ENCODE measurements around the genes CWF19L2, EXPH5, RDX and FDX1.

- PRO-cap, result no peak
These were observed 99.3 kb downstream of the AASDHPPT start for GRCh38 chr11:106176793-106177141.

- PRO-cap, result no peak
These were observed 2.0 kb downstream of the CWF19L2 start for GRCh38 chr11:107455573-107456024.

DNA sequence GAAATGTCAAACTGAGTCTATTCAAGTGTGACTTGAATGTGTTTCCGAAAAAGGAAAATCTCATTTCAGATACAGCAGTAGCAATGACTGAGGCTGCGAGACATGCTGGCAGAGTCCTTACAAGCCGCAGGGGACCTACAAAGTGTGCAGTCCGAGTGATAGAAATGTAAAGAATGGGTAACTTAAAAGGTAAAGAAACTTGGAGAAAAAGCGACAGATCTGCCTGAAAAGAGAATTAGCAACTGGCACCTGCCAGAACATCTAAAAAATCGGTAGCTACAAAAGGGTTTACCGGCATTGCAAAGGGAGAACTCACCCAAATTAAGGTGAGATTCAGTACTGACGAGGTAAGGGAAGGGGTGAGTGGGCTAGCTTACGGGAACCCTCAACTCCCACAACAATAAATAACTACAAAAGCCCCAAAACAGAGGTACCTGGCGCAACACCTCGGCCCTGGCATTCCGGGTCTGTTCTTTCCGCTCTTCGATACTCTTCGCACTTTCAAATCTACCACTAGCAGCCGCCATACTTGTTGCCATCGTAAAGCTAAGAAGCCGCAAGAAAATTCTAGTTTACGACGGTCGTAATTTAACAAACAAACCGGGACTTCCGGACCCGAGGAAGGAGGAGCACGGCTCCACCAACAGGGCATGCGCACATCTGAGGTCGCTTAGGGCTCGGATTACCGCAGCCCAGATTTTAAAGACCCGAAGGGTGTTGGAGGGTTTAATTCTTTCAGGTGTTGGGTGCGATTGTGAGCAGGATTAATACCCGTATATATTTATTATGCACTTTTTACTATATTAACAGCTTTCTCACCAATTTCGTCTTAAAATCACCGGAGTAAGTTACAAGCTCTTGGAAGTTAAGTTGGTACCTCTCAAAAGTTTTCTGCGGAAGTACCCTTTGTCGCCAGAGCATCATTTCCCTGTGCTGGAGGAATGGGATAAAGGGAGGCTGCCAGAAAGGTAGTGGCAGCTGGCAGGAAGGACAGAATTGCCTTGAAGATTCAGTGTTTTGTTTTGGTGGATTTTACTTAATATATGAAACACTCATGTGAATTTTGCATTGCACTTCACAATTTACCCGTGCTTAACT is at the start of gene CWF19L2:
Gene CWF19L2 (minus strand): TSS at position 548 of the 1,098 bp plus-strand sequence.
- PRO-cap, result unidirectional peak, plus-strand start at position 98 of the sequence; bidirectional peak, plus-strand start at position 729 of the sequence, minus-strand start at position 542 of the sequence

DNA sequence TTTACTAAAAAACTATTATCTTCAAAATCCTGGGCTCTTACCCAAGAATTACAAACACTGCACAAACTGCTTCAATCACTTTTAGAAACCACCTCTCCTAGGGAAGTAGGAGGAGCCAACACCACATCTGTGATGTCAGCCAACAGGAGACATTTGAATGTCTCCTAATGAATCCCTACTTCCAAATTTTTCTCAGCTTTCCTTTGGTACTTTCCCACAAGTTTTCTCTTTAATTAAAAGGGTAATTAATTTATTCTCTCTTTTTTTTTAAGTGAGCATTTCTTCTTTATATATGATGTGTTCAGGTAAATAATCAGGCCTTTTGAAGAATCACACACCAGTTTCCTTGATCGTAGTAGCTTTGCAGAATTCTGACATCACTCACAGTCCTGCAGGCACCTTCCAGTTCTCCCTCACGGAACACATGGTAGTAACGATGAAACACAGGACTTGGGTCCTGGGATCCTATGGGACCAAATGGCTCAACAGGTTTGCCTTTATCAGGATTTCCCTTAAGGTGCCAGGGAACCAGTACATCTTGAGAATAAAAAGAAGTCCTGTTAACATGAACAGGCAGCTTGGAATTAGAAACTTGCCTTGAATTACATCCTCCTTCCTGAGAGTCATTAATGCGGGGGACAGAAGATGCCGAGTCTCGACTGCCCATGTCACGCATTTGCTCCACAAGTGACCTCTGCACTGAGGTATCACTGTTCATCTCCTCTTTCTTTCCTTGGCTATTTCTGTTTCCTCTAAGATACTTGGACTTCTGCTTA is 46.9 kb upstream of the CWF19L2 start:
- PRO-cap, result no peak

DNA sequence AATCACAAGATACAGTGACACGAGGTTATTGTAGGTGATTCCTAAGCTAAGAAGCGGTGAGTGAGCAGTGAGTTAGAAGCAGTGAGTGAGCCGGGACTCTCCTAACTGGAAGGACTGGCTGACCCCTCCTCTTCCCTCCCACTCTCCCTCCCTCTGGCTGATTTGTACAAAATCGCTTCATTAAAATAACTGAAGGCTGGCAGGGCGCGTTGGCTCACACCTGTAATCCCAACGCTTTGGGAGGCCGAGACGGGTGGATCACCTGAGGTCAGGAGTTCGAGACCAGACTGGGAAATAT is 468 bp upstream of the SLC35F2 start:
- PRO-cap, result no peak

DNA sequence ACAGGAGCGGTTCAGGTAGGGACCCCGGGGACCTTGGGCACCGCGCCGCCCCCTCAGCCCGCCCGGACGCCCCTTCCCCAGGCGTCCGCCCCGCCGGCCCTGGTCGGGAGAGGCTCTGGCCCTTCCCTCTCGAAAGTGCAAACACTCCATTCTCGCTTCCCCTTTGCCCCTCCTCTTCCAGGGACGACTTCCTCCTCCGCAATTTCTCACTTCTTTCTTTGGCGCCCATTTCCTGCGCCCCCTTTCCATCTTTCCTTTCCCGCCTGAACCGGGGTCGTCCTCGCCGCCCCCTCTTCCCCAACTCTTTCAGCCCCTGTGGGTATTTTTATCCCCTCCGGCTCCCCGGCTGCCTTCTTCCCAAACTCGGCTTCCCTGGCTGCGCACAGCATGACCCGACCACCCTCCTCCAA is 538 bp downstream of the RAB39A start:
- PRO-cap, result no peak

DNA sequence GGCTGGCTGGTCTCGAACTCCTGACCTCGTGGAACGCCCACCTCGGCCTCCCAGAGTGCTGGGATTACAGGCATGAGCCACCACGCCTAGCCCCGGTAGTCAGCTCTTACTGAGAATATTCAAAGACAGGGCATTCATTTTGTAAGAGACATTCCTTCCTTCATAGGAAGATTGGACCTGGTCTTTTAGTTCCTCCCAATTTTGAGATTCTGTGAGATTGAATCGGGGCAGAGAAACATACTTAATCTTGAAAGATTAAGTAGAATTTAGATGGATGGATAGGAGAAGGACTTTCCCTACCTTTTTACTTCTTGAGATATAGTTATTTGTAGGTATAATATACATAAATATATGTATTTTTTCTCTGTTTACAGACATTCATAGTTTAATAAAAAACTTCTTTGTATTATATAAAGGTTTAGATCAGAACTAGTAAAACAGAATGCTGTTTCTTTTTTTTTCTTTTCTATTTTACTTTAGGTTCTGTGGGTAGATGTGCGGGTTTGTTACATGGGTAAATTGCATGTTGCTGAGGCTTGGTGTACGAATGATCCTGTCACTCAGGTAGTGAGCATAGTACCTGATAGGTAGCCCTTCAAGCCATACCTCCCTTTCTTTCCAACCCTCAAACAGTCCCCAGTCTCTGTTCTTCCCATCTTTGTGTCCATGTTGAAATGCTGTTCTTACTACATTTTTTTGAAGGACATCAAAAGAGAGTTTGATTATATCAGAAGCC is 3.0 kb downstream of the ATM start:
- PRO-cap, result no peak

- PRO-cap, result no peak
These were observed 16.2 kb downstream of the ATM start for GRCh38 chr11:108238964-108239572.

- PRO-cap, result unidirectional peak, minus-strand start at chr11:108593506; unidirectional peak, minus-strand start at chr11:108593767
These were observed at the start of gene EXPH5 for GRCh38 chr11:108593198-108594060. TSS of gene EXPH5 (minus strand) at chr11:108593768.

GRCh38 chr11:108809933-108810513 is 145.2 kb downstream of the DDX10 start:
- PRO-cap, result no peak

GRCh38 chr11:108841158-108841610 is 176.3 kb downstream of the DDX10 start:
- PRO-cap, result no peak

- PRO-cap, result no peak
These were observed 192.5 kb downstream of the DDX10 start for GRCh38 chr11:108857434-108857777.

DNA sequence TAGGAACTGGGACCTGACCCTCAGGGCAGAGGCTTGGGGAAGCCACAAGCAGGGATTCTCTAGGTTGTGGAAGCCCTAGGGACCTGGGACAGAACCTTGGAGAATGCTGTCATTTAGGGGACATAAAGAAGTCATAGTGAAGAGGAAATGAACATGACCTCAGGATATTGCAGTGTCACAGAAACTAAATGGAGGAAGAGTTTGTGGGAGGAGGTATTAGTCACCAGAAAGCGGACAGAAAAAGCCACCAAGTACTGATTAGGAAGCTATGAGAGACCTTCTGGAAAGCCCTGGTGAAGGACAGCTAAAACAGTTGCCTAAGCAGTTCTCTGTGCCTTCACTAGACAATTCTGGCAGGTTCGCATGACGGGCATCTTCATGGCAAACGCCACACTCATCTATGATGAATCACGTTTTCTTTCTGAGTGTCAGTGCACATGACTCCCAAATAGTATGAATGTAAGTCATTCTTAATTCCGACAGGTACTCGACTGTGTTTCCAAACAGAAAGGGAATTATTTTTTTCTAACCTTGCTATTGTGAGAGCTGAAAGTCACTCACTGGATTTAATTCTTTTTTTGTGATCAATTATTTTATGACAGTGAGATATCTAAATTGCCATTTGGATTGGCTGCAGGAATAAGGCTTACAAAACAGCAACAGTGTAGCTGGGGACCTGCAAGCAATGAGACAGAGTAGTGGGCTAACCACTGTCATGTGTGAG is 325.9 kb downstream of the C11orf87 start:
- PRO-cap, result no peak

DNA sequence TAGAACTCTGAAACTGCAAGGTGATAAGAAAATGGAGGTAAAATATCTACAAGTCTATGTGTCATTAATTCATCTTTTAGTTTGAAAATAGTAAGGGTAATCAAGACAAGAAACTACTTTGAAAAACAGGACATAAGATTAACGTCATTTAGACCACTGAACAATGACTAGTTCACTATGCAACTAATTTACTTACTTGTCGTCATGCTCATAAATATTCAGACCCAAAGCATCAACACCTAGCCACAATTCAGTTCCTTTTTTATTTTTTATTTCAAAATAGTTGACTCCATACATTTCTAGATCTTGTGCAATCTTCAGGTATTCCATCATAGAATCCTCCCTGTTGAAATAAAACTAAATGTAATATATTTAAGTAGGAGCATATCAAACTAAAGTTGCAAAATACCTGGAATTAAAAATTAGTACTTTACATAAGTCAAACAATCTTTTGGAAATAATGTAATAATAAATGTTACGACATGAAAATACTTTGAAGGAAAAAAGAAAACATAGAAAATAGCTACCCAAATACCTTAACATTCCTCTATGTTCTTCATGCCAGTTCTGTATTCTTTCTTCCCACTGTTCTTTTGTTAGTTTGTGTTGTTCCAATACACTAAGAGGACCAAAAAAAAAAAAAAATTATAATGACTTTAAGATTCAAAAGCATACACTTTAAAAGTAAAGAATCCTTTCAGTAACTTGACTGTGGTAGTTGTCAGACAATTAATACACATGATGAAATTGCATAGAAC is 38.7 kb downstream of the RDX start:
- PRO-cap, result no peak

- PRO-cap, result bidirectional peak, plus-strand start at chr11:110296764, minus-strand start at chr11:110296564
These were observed at the start of gene RDX for GRCh38 chr11:110296326-110297330. TSS of gene RDX (minus strand) at chr11:110296614.

DNA sequence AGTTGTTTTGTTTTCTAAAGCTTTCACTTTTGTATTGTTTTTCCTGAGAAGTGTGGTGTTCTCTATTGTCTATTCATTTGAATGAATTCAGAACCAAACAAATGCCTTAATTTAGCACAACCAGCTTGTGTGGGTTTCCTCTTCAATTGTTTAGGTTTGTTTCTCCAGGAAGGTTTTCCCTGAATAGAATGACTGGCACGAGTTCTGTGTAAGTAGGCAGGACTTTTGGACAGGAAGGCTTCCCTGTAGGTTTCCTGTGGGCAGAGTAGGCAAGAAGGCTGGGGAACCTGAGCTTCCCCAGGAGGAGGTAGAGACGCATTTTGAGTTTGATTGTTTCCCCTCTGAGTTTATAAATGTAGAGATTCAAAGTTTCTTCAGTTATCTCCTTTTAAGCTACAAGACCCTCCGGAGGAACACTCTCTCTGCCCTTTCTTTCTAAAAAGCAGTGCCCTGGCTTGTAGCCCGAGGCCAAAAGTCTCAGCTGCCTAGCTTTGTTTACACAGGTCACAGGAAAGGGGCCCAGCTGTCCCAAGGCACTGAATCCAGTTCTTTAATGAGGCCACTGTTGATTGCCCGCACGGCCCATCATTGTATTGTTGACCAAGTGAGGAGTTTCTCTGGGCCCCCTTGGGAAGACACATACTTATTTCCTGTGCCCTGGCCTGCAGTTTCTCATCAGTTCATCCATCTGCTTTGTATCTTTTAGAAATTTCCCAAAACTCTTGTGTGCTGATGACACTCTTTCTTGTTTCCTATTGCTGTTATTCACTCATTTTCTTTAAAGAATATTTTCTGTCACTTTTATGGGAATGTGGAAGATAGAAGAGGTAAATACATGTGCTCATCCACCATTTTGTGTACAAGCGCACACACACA is 66.6 kb upstream of the FDX1 start:
- PRO-cap, result no peak

GRCh38 chr11:110429635-110430292 is at the start of gene FDX1:
TSS of gene FDX1 (plus strand) at chr11:110429948.
- PRO-cap, result bidirectional peak, plus-strand start at chr11:110430173, minus-strand start at chr11:110430032

GRCh38 chr11:110430293-110431003 is 700 bp downstream of the FDX1 start:
- PRO-cap, result bidirectional peak, plus-strand start at chr11:110430440, minus-strand start at chr11:110430386

GRCh38 chr11:110431219-110432235 is 1.8 kb downstream of the FDX1 start:
- PRO-cap, result no peak

DNA sequence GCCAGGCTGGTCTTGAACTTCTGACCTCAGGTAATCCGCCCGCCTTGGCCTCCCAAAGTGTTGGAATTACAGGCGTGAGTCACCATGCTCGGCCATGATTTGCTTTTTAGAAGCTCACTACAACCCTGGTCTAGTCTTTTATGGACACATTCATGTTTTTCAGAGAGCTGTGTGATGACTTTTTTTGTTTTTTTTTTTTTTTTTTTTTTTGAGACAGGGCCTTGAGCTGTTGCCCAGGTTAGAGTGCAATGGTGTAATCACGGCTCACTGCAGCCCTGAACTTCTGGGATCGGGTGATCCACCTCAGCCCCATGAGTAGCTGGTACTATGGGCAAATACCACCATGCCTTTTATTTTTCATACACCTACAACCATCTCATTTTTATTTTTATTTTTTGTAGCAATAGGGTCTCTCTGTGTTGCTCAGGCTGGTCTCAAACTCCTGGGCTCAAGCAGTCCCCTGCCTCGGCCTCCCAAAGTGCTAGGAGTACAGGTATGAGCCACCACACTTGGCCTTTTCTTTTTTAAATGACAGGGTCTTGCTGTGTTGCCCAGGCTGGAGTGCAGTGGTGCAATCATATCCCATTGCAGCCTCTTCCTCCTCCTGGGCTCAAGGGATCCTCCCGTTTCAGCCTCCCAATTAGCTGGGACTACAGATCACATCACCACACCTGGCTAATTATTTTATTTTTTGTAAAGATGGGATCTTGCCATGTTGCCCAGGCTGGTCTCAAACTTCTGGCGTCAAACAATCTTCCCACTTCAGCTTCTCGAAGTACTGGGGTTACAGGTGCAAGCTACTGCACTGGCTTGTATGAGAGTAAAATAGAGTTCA is 5.0 kb downstream of the FDX1 start:
- PRO-cap, result no peak

Data from SEM (cell line).